ENCODE measurements around the genes FAM120AOS and NUTM2F.

GRCh38 chr9:92740037-92740461 is 24.6 kb downstream of the BICD2 start:
- PRO-cap = no peak

DNA sequence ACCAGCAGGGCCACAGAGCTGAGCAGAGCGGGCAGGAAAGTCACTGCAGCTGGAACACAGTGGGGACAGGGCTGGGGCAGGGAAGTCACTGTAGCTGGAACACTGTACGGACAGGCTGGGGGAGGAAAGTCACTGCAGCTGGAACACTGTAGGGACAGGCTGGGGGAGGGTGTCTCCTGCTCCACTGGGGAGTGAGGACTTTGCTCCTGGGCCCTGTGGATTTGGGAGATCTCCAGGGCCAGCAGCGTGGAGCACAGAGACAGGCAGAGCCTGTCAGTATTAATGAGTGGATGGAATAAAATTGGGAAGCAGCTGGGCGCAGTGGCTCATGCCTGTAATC is 8.9 kb upstream of the SUSD3 start:
- PRO-cap = no peak

DNA sequence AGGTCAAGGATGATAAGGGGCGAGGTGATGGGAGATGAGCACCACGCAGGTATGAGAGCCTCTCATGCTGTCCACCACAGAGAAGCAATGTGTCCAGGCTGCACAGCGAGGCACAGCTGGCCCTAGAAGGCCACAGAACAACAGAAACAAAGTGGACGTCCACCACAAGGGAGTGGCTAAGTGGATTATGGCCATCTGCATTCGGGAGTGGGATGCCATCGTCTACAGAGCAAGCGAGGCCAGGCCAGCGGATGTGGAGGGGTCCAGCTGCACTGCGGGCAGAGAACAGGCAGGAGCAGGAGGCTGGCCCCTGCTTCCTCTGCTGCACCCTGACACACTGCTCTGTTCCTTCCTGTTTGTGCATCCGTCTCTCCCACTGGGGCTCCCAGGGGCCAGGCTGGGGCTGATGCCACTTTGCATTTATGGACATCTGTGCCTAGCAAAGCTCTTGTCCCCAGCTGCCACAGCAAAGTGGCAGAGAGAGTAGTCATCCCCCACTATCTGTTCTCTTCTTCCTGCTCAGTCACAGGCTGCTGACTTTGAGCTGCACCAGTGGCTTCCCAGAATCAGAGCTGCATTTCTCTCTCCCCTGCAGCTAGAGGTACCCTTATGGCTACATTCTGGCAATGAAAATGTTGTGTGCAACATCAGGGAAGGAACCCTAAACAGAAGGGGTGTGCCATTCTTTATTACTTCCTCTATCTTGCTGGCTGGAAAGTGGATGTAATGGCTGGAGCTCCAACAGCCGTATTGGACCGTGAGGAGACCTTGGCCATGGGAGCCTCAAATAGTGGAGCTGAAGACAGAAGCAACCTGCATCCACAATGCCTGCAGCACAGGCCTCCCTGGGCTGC is 4.1 kb upstream of the NINJ1 start:
- PRO-cap = no peak

DNA sequence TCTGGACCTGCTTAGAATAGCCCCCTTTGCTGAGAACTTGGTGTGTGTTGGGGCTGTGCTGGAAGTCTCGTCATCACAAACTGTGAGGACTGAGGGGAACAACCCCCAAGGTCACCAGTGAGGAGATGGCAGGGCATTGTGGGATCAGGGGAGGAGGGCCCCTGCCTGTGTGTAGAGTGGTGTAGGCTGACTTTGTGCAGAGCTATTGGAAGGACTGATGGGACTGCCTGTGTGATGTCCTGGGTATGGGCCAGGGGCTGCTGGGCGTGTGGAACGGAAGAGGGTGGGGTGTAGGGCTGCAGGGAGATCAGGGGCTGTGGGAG is 3.6 kb downstream of the WNK2 start:
- PRO-cap = no peak

DNA sequence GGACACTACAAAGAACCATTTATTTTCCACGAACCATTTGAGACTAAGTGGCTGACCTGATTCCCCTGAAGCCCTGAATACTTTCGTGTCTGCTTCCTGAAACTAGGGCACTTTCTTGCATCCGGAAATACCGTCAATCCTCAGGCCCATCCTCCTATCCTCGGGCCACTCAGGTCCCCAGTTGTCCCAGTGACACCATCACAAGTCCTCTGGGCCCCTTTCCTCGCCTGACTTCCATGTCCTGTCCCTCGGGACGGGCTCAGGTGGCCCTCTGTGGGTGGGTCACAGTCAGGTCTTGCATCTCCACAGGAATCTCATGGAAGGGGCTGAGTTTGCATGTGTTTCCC is 61.2 kb downstream of the WNK2 start:
- PRO-cap = no peak

DNA sequence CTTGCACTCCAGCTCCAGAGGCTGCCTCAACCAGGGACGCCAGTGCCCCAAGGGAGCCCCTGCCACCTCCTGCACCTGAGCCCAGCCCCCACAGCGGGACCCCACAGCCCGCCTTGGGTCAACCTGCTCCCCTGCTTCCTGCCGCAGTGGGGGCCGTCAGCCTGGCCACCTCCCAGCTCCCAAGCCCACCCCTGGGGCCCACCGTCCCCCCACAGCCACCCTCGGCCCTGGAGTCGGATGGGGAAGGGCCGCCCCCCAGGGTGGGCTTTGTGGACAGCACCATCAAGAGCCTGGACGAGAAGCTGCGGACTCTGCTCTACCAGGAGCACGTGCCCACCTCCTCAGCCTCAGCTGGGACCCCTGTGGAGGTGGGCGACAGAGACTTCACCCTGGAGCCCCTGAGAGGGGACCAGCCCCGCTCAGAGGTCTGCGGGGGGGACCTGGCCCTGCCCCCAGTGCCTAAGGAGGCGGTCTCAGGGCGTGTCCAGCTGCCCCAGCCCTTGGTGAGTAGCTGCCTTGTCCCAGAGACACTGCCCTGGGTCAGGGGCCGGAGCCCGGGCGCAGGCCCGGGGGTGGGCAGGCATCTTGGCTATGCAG is 105.3 kb downstream of the WNK2 start:
- PRO-cap = no peak

DNA sequence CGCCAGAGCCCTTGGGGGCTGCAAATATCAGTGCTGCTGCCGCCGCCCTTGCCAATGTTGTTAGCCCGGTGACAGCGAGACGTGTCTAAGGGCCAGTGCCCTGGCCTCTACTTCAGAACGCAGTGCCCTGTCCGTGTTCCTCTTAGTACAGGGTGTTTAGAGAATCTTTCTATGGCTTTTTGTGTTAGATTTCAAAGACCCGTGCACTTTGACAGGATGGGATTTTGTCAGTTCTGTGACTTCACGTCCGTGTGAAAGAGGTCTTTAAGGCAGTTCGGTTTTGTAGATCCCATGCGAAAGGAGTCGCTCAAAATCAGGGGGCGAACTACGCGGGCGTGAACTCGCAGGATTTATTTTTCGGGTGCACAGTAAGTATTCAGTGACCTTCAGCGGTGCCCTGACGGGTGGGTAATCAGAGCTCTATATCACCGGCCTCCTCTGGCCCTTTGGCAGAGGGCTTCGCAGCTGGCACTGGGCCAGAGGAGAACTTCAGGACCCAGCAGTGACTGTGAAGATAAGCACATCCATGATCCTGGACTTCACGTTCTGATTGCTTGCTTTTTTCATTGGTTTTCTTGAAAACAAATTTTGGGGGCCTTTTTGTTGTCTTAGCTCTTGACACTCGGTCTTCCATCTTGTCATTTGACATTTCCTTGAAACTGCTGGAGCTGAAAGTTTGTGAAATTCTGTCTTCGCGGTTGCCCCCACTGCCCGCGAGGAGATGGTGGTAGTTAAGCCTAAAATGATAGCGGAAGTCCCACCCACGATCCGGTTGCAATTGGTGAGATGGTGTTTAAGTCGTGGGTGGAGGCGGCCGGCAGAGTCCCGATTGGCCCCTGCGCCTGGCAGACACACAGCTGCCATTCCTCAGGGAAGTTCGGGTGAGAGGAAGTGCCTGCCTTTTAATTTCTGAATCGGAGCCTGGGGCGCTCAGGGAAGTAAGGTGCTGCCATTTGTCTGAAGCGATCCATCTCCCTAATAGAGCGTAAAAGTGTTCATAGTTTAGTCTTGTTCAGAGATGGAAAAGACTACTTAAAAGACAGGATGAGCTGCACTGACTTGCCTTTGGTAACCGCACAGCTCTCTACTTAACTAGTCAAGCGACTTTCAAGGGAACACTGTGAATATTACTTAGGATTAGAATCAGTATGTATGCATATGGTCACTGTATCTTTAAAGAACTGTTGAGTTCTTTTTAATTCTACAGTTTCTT is at the start of gene FAM120AOS:
TSS of gene FAM120AOS (minus strand) at position 739 of the 1,213 bp plus-strand sequence.
- PRO-cap = bidirectional peak, plus-strand start at position 272 of the sequence, minus-strand start at position 237 of the sequence; bidirectional peak, plus-strand start at position 912 of the sequence, minus-strand start at position 644 of the sequence

GRCh38 chr9:93454203-93454715 is 878 bp upstream of the FAM120AOS start:
- PRO-cap = no peak

DNA sequence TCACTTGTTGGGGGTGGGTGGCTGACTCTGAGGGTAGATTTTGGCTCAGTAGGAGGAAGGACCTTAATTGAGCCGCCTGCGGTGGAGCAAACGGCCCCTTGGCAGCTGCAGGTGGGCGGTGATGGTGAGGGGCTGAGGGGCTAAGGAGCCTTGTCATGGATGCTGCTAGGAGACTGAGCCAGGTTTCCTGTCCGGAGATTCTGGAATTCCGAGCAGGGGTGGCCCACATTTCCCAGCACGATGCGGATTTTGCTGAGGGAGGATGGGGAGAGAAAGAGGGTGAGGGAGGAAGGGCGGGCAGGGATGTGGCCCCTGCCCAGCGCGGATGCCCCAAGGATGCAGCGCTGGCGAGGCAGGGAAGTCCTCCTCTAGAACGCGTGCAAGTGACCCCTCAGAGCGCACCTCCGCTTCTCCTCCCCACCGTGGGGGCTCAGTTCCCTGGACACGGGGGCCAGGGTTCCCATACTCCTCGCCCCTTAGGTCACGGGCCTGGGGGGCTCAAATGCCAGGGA is 1.2 kb upstream of the PHF2 start:
- PRO-cap = bidirectional peak, plus-strand start at position 371 of the sequence, minus-strand start at position 172 of the sequence

DNA sequence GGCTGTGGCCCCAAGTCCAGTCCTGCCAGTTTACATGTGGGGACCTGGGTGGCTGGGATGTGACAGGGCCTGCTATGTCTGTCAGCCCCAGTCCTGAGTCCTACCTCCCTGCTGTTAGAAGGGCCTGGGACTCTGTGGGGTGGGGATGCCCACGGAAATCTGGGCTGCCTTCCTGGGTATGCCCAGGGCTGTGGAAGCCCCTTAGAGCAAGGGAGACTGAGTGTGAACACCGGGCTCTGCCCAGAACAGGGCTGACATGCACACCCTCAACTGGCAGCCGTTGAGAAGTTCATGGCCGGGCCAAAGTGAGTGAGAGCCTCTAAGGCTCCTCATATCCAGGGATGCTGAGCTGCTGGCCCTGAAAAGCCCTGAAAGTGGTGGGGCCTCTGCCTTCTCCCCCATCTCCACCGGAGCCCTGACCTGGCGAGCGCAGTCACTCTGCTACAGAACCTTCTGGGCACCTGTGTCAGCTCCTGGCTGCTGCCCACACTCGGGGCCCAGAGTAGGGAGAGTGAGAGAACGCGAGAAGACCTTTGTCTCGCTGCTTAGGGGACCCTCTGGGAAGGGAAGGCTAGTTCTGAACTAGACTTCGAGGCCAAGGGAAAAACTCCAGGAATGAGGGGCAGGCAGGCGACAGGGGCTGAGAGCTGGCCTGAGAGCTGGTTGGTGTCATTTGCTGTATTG is 1.9 kb downstream of the PHF2 start:
- PRO-cap = no peak

- PRO-cap = no peak
Observed at GRCh38 chr9:93600264-93600727, 23.9 kb downstream of the PHF2 start.

DNA sequence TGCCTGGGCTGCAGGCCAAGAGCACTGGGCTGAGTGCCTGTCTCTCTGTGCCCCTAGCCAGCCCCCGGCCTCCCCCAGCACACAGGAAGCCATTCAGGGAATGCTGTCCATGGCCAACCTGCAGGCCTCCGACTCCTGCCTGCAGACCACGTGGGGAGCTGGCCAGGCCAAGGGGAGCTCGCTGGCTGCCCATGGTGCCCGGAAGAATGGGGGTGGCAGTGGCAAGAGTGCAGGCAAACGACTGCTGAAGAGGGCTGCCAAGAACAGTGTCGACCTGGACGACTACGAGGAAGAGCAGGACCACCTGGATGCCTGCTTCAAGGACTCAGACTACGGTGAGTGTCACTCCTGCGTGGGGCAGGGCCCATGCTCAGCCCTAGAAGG is 97.1 kb downstream of the PHF2 start:
- PRO-cap = no peak

DNA sequence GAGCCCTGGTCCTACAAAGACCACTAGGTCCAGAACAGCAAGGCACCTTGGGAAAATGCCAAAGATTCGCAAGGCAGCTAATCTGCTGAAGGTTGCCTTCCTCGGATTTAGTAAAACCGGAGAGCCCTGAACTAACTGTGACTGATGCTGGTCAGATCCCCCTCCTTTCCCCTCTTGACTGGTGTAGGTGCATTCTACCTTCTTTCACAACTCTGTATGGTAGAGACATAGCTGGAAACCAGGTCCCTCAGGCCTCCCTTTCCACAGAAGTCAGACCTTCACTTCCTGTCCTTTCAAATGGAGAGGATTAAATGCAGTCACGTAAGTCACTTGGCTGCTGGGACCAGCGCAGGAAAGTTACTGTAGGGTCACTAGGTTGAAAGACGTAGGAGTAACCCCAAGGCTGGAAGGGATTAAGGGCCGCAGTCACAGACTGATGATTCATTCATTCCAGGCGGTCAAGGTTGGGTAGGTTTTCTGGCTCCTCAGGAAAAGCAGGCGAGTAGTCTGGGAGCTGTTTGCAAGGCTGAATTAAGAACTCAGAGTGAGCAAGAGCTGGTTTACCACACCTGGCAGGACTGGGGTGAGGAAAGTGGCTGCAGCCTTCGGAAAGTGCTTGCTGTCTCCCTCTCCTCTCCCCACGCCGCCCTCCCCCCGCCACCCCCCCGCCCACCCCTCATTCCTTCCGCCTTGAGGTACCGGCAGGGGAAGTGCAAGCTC is 5.2 kb downstream of the BARX1 start:
- PRO-cap = no peak

DNA sequence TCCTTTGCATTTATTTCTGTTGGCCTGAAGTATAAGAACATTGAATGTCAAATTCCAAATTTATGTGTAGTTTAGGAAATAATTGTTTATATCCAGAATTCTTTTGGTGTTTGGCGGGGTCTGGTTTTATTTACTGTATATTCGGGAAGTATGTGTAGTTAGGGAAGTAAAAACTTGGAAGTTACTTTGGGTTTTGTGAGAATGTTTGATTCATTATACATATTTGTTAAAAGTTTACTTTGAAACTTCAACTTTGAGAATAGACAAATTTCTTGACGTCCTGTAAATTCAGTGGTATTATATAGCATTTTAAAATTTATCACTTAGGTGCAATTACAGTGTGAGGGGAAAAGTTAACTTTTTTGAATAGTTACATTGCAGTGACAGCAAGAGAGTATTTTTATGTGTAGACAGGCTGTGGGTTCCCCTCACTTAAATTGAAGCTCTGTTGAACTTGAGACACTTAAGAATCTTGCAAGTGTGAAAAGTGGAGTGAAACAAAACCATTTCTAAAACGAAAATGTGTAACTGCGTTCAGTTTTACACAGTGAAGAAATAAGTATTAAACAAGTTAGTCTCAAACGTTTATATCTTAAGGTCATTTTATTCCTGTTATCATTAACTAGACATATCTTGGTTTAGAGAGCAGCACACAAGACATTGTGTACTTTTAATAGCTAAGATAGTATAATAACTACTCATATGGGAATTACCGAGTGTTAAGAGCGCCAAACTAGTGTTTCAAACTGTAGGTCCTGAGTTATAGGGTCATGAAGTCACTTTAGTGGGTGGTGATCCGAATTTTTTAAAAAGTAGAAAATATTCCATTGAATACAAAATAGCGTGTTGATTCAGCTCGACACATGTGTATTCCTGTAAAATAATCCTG is 83.5 kb downstream of the PTPDC1 start:
- PRO-cap = no peak

DNA sequence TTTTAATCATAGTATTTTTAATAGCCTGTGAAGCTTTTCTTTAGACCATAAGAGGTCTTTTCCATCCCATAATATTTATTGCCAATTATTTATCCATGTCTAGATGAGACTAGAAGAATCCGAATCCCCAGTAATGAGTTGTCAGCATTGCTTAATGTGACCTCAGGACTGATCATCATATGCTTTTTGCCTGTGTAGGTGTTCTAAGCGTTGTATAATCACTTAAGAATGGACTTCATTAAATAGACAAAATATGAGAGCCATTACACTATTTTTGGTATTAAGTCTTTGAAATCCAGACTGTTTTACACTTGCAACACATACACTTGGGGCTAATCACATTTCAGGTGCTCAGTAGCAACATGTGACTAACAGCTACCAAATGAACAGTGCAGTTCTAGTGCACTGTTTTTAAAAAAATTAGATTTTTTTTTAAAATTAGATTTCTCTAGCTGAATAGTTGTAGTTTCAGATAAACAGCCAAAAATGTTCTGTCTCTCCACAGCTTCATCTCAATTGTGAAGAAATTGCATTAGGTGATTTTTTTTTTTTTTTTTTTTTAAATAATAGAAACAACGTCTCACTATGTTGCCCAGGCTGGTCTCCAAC is 84.5 kb downstream of the PTPDC1 start:
- PRO-cap = no peak

- PRO-cap = no peak
Observed at GRCh38 chr9:94328495-94329046, at the start of gene NUTM2F. NUTM2F (minus strand) TSS chr9:94328644.

DNA sequence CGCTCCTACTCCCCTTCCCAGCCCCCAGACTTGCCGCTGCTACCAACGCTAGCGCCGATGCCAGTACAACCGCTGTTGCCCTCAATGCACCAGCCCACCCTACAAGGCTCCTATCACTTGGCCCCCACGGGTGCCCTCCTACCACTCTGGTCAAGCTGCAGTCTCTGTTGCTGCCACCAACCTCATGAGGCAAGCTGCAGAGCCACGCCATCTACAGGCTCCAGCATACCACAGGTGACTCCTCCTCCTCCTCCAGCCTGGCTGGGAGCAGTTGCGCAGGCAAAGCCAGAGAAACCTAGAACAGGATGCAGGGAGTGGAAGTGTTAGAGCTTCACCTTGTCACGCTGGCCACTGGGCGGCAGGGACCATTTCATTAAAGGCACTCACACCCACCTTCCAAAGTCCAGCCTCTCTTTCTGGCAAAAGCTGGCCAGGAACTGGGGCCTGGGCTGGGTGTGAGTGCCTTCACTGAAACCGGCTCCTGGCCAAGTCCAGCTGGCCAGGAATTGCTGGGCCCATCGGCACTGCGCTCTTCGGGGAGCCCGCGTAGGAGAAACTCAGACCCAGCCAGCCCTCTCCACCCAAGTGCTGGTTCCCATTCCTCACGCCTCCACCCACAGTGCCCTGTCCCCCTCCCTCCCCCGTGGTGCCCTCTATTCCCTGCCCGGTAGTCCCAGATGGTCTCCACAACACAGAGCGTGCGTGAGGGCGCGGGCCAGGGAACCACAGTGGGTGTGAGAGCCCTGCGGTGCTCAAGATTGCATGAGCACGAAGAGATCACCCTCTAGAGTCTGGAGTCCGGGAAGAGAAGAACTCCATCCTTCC is 40.4 kb downstream of the FBP2 start:
- PRO-cap = no peak

- PRO-cap = unidirectional peak, plus-strand start at chr9:94554603; bidirectional peak, plus-strand start at chr9:94555181, minus-strand start at chr9:94554888
Observed at GRCh38 chr9:94554338-94555572, 38.9 kb downstream of the FBP2 start.

GRCh38 chr9:94606640-94607822 is 13.4 kb upstream of the FBP2 start:
- PRO-cap = no peak

DNA sequence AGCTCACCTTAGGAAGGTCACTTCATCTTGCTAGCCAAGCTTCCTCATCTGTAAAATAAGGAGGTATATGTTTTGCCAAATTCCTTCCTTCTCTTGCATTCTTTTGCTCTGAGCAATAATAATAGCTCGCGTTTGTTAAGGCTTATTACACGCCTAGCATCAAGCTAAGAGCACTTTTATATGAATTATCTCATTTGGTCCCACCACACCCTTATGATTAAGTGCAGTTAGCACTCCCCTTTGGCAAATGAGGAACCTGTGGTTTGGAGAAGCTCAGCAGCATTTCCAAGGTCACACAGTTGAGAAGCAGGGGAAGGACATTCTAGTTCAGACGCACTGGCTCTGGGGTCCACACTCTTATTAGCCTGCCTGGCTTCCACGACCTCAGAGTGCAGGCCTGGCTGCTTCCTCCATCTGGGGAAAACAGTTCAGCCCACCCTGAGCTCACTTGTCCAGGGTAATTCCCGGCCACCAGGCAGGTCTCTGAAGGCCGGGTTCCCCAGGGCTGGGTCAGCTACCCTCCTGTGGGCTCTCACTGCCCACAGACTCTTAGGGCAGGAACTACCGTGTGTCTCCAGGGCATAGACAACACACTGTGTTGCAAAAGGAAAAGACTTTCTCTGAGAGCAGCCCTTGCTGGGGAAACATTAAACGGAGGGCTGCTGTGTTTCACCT is 9.9 kb upstream of the FBP1 start:
- PRO-cap = no peak

All from endothelial cell (in vitro differentiated cells).